Urinary bladder (tissue), 3 donors: ENCODE data around the genes PAFAH1B2, DSCAML1 and FXYD6.

- PRO-cap = no peak
- RAMPAGE, long total RNA = no peak
Measured at GRCh38 chr11:116175747-116176322, 597.0 kb downstream of the BUD13 start.

DNA sequence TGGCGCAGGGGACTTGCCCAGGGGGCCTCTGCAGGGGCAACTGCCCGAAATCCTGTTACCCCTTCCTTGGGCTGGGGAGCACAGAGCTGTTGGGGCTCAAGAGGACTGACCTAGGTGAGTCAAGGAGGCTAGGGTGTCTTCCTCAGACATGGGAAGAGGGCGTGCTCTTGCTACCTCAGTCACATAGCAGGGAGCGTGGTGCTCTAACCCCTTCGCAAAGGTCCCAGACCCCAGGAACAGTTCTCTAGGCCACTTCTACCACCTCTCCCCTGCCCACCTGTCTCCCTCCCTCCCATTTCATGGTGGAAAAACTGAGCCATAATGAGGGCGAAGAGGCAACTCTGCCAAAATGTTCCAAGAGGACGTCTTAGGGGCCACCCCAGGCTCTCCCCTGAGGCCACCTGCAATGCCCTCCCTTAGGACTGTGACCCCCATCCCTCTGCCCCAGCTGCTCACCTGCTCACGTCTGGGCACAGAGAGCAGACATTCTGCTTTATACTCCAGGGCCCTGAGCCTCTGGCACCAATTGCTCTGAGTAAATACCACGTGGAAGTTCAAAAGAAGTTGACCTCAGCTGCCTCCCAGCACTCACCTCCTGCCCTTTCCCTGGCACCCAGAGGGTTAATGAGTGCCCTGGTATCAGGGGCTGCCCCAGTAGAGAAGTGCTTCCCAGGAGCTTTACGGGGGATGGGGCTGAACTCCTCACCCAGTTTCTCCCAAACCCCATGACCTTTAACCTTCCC, 416 bp upstream of the APOA5 start:
- PRO-cap = no peak
- RAMPAGE, long total RNA = no peak

GRCh38 chr11:116930041-116930709, 92.8 kb upstream of the APOA1 start:
- PRO-cap = no peak
- RAMPAGE, long total RNA = no peak

- PRO-cap = no peak
- RAMPAGE, long total RNA = no peak
Measured at GRCh38 chr11:117037972-117038330, 60.3 kb downstream of the SIK3 start.

DNA sequence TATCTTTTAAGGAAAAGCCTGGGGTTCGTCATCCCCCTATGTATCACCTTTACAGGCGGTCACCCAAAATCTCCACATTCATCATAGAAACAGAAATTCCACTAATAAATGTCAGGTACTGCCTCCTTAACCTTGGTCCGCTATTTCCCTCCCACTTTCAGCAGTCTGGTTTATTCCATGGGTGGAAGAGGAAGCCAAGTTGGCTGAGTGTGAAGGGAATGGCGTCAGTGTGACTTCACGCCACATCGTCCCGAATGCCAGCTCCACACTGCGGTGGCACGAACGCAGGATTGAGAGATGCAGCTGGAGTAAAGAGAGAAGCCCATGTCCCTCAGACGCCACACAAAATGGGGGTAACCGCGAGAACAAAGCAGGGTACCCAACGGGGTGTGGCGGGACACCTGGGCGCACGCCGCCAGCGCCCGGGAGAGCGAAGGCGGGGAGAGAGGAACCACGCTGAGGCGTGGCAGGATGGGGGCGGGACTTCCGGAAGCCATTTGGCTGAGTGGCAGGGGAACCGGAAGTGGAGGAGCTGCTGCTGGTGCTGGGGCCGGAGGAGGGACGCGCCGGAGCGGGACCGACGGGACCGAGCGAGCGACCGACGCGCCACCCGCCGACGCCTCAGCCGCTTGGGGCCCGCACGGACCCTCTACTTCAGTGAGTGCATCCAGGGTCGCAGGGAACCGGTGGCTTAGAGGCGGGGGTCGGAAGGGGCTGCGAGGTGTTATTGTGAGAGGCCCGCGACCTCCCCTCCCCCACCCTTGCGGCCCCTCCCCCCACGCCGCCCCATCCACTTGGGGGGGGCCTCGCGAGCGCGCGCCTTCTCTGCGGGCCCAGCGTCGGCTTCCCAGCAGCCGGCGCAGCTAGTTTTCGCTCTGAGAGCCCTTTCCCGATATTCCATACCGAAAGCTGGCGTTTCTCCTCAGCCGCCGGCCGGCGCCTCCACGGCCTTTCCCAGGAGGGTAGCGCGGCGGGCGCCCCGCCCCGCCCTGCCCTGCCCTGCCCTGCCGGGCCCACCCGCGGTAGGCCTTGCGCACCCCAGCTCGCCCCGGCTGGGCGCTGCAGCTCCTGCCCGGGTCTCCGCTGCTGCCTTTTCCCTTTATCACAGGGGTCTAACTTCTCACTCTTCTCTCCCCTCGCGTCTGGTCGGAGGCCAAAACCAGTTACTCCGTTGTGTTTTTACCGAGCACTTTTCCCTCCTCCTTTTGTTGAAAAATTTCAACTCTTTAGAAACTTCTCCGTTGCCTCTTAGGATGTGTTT, at the start of gene PAFAH1B2:
Gene PAFAH1B2, plus strand, starts transcription at position 526 of the 1,261 bp plus-strand sequence.
- PRO-cap = bidirectional peak, plus-strand start at position 197 of the sequence, minus-strand start at position 167 of the sequence; bidirectional peak, plus-strand start at position 542 of the sequence, minus-strand start at position 420 of the sequence; unidirectional peak, plus-strand start at position 789 of the sequence
- RAMPAGE, long total RNA = no peak

DNA sequence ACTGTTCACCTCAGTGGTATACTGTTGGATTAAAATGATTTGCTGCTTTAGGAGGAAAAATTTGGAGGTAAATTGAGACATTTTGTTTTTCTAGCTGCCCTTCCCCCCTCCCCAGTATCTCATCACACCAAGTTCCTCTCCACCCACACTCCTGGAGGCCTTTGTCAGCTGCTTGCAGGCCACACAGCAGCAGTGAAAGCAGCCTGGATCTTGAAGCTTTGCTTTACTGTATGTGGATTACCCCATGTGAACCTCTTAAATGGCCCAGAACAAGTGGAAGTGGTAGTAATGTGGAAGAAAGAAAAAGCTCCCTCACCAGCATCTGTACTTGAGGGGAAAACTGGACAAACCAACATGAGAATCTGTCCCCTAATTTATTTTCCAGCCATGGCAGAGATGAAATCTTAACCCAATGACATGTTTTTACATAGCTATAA, 6.7 kb upstream of the SIDT2 start:
- PRO-cap = no peak
- RAMPAGE, long total RNA = no peak

DNA sequence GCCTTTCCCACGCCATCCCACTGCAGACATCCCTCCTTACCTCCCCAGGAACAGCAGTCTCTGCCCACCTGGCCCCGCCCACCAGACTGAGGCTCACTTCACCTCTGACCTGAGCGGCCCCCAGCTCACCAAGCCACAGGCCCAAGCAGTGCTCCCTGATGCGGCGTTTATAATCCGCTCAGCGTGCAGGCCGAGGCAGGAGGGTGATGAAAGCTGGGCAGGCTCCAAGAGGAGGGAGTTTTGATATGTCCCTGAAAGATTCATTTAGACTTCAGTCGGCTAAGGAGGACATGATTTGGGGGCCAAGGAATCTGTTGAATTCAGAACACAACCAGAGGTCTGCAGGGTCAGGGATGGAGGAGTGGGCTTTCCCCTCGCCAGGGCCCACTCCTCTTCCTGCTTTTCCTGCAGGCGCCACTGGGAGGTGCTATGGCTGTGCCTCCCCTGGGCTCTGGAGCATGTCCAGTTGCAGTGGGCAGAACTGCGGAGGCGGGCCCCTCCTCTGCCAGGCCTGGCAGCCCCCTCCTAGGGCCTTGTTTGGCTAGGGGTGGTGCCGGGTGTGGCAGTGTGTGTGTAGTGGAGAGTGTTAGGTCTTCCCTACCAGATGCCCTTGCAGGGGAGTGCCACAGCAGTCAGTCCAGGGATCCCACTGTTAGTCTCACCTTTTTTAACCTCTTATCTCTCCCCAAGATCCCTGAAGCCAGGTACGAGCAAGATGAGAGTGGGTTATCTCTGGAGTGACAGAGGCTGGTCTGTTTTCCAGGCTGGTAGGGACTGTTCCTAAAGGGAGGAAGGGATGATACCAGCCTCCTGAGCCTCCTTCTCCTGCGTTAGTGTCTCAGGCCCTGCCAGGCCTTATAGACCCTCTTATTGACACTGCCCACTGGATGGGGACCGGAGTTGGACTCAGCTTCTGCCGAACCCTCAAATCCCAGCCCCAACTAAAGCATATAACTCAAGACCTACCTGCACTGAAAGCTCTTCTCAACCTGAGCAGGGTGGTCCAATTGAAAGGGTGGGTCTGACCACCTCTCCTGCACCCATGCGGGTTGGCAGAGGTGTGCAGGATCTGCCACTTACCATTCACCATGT, 1.2 kb upstream of the TAGLN start:
- PRO-cap = unidirectional peak, plus-strand start at position 478 of the sequence; unidirectional peak, plus-strand start at position 606 of the sequence
- RAMPAGE, long total RNA = no peak

GRCh38 chr11:117203931-117204883, 5.0 kb downstream of the TAGLN start:
- PRO-cap = unidirectional peak, plus-strand start at chr11:117204248
- RAMPAGE, long total RNA = no peak

DNA sequence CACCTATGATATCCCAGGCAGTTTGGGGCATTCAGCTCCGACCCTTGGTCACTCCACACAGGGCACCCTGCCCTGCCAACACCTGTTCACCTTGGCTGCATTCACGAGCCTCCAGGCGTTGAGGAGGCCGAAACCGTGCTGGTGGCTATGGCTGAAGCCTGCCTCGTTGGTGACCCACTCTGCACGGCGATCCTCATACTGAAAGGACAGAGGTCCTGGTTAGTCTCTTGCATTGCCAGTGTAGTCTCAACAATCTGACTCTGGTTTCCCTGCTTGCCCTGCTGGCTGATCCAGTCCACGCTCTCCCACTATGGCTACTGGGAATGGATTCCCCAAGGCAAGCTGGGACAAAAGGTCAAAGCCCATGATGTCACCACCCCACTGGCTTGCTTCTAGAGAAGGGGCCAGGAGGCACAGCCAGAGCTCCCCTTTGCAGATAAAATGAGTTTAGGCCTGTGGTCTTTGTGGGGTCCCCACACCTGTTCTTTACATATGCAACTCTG, 12.9 kb downstream of the PCSK7 start:
- PRO-cap = no peak
- RAMPAGE, long total RNA = no peak

GRCh38 chr11:117220495-117220973, 11.3 kb downstream of the PCSK7 start:
- PRO-cap = no peak
- RAMPAGE, long total RNA = no peak

DNA sequence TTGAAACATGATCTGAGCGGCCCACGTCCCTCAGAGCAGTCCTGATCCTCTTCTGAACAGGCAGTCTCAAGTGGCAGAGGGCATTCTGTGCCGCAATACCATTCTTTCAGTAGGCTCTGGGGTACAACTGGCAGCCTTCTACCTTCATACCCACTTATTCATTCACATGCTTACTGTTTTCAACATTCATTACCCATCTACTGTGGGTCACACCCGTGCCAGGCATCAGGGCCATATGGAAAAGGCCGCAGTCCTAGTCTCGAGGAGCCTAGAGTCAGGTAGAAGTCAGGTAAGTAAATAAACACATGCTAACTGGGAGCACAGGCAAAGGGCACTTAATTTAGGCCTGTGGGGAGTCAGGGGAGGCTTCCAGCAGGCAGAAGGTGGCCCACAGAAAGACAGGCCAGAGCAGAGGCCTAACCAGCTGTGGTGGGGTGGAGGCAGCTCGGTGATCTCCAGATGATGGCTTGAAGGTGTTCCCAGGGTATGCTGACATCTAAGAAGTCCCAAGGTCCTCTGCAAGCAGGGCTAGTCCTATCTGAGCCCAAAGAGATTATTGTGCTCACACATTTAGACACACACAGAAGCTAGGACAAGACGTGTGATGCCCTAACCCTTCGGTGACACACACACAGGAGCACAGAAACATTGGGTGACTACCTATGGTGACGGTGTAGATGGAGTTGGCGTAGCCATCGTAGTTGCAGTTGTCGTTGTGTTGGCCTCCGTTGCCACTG, 8.3 kb downstream of the PCSK7 start:
- PRO-cap = no peak
- RAMPAGE, long total RNA = no peak

GRCh38 chr11:117246575-117247158, 14.2 kb downstream of the RNF214 start:
- PRO-cap = no peak
- RAMPAGE, long total RNA = no peak

GRCh38 chr11:117390379-117390612, 62.6 kb downstream of the CEP164 start:
- PRO-cap = no peak
- RAMPAGE, long total RNA = no peak

- PRO-cap = no peak
- RAMPAGE, long total RNA = no peak
Measured at GRCh38 chr11:117796591-117797531, at the start of gene DSCAML1. Gene DSCAML1, minus strand, starts transcription at chr11:117797216.

- PRO-cap = no peak
- RAMPAGE, long total RNA = no peak
Measured at GRCh38 chr11:117826753-117827223, 2.2 kb upstream of the FXYD2 start.

DNA sequence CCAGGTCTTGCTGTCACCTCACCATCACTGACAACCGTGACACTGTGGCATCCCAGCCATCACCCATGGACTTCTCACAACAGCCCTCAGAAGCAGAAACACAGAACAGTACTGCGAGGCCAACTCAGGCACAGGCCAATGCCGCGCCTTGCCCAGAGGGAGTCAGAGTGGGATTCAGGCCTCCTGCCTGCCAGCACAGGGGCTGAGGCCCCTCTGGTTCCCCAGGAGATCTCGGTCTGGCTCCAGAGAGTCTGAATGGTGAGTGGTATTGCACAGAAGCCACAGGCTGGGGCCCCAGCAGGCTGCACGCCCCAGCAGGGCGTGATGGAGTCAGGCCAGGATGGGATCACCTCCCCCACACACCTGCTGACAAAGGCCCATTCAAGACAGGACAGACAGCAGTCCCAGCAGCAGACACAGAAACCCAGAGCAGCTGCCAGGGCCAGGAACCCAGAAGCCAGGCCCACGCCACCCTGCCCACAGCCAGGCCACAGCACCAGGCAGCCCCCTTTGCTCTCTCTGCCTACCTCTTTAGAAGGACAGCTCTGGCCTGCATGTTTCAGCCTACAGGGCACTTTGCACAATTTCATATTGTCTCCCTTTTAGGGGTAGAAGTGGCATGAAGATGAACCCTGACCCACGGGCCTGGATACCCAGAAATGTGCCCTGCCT, 6.3 kb downstream of the FXYD6 start:
- PRO-cap = no peak
- RAMPAGE, long total RNA = no peak

DNA sequence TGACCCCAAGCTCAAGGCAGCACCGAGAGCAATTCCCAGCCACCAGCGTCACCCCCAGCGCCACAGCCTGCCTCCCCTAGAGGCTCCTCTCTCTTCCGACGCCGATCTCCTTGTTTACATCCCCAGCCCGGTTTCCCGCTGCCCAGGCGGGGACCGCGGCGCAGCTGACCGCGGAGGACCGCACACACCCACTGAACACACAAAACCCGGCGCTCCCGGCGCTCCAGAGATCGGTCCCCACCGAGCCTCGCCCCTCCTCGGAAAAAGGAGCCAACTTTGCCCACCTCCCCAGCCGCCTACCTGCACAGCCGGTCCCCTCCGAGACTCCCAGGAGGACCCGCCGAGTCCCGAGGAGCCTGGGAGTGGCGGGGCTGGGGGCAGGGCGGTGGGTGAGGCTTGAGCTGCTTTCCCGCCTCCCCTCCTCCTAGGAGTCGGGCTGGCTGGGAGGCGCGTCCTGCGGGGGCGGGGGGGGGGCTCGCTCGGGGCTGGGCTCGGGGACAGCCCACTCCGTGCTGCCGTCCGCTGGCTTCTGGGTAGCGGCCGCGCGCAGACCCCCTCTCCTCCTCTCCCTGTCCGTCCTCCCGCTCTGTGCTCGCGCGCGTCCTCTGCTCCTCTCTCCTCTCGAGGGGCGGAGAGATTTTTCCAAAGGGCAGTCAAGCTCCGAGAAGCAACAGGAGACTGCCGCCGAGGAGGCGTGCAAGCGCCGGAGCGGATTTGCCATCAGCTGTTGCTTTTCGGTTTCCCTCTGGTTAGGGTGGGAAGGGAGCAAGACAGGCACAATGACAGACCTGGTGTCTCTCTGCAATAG, at the start of gene FXYD6:
Gene FXYD6, minus strand, starts transcription at position 367 of the 808 bp plus-strand sequence.
- PRO-cap = bidirectional peak, plus-strand start at position 515 of the sequence, minus-strand start at position 426 of the sequence; bidirectional peak, plus-strand start at position 673 of the sequence, minus-strand start at position 588 of the sequence
- RAMPAGE, long total RNA = start-site peak on the minus strand centred at position 381 of the sequence, 123 bp wide, 1,848 and 695 reads in 2 replicates

- PRO-cap = no peak
- RAMPAGE, long total RNA = no peak
Measured at GRCh38 chr11:117986601-117987690, 752 bp downstream of the IL10RA start.

DNA sequence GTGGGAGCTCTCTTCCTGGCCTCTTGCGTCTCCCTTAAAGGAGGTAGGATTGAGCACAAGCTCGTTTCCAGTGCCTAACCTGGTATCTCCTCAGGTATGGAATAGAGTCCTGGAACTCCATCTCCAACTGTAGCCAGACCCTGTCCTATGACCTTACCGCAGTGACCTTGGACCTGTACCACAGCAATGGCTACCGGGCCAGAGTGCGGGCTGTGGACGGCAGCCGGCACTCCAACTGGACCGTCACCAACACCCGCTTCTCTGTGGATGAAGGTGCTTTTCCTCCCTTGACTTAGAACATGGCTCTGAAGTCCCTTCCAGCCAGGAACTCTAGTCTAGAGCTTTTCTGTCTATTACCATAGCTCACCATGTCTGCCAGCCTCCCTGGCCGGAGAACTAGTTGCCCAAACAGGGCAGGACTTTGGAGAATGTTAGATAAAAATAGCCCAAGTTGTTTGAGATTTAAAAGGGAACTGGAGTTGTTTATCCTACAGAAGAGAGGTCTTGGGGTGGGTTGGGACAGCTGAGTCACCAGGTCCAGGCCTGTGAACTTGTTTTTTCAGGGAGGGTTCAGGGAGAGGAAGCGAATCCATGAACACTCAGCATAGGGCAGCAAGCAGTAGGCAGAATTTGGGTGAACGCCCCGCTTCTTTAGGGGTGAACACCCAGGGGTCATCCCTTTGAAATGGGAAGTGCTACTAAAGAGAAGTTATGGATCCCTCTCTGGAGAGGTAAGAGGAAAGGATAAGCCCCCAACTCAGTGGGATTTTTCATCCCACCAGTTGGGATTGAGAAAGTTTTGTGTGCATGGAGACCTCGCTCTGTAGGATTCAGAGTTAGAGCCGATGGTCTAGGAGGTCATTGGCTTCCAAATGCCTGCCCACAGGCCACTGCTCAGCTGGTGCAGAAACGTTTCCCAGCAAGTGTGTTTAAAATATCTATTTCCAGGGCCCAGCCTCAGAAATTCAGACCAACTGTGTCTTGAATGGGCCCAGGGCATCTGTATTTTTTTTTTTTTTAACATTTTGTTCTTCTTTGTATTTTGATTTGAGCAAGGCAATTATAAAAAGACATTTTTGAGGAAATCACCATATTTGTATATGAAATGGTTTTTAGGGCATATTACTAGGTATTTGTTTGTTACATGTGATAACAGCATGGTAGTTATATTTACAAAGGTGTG, 3.5 kb downstream of the IL10RA start:
- PRO-cap = no peak
- RAMPAGE, long total RNA = no peak

DNA sequence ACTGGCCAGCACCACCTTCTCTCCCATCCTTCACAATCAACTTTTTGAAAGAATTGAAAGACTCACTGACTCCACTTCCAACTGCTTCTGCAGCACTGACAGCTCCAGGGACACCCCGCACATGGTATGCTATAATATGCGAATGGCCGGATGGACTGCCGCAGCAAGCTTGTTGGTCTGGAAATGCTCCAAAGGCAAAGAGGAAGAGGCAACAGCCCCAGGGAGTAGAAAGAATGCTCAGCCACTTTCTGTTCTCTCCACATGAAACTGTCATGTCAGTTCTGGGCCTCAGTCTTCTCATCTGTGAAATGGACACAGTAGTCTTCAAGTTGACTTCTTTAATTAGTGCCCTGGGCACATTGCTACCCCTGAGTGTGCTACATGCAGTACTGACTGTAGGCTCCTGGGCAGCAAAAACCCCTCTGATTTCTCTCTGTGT, 19.9 kb downstream of the IL10RA start:
- PRO-cap = no peak
- RAMPAGE, long total RNA = no peak